Breast (tissue), 4 donors: ENCODE results near the gene TLNRD1.

GRCh38 chr15:78871901-78872086, 896 bp upstream of the MORF4L1 start:
- PRO-cap, 3 experiments = no peak in any of the 3 experiments
- RRBS = no CpG with 5 or more reads among the region's 6 CpGs

- PRO-cap, 3 experiments = no peak in any of the 3 experiments
- RRBS = 13% methylated on average over 3 of the region's 16 CpGs
Measured at GRCh38 chr15:78872400-78872736, 322 bp upstream of the MORF4L1 start.

DNA sequence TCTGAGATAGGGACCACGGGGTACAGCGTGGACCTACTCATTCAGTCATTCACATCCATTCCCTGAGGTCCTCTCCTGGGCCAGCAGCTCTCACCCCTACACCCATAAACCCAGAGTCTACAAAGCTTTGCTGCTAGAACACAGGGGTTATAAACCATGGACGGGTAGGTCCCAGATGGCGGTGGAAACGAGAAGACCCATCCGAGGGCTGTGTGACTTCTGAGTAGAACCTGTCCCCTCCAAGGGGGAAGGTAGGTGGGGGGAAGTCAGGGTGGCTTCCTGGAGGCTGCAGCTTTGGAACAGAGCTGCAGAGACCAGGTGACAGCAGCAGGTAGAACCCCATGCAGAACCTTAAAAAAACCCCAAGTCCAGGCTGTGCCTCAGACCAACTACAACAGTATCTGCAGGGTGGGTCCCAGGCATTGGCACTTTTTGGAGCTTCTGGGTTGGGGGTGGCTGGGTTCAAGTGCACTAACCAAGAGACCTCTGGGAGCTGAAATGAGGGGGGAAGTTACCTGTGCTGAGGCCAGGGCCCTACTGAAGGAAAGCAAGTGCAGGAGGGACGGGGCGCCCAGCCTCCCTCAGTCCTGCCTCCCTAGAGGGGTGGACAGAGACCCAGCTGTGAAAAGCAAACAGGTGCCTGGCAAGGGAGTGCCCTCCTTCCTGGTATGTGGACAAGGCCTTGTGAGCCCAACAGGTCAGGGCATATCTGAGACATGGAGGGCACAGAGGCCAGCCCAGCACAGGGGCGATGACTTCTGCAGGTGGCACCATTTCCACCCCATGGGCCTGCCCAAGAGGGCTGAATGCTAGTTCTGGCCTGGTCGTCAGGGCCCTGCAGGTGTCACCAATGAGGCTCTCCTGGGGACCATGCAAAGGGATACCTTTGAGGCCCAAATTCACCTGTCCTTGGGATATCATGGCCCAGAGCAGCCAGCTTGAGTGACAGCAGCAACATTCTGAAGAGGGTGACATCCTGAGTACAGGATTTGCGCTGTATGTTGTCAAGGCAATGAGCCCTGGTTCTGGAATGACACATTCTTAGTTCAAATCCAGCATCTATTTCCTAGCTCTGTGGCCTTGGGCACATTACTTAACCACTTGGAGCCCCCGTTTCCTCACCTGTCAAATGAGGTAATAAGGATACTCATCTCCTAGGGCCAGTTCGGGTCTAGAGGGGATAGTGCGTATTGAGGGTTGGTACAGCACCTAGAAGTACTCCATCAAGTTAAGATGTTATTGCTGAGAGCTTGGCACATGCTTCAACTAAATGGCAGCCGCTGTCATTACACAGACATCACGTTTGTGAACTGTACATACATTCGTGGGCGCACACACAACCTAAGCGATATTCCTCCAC, 18.7 kb downstream of the CTSH start:
- PRO-cap, 3 experiments = no peak in any of the 3 experiments
- RRBS = no CpG with 5 or more reads among the region's 19 CpGs

- PRO-cap, 3 experiments = no peak in any of the 3 experiments
- RRBS = no CpG with 5 or more reads among the region's 3 CpGs
Measured at GRCh38 chr15:79507208-79507501, 75.0 kb downstream of the MINAR1 start.

- PRO-cap, 3 experiments = no peak in any of the 3 experiments
- RRBS = no CpG with 5 or more reads among the region's 11 CpGs
Measured at GRCh38 chr15:79744242-79744875, 152.5 kb downstream of the MTHFS start.

- PRO-cap, 3 experiments = no peak in any of the 3 experiments
- RRBS = no CpG with 5 or more reads among the region's 5 CpGs
Measured at GRCh38 chr15:79895689-79896269, 1.0 kb downstream of the MTHFS start.

DNA sequence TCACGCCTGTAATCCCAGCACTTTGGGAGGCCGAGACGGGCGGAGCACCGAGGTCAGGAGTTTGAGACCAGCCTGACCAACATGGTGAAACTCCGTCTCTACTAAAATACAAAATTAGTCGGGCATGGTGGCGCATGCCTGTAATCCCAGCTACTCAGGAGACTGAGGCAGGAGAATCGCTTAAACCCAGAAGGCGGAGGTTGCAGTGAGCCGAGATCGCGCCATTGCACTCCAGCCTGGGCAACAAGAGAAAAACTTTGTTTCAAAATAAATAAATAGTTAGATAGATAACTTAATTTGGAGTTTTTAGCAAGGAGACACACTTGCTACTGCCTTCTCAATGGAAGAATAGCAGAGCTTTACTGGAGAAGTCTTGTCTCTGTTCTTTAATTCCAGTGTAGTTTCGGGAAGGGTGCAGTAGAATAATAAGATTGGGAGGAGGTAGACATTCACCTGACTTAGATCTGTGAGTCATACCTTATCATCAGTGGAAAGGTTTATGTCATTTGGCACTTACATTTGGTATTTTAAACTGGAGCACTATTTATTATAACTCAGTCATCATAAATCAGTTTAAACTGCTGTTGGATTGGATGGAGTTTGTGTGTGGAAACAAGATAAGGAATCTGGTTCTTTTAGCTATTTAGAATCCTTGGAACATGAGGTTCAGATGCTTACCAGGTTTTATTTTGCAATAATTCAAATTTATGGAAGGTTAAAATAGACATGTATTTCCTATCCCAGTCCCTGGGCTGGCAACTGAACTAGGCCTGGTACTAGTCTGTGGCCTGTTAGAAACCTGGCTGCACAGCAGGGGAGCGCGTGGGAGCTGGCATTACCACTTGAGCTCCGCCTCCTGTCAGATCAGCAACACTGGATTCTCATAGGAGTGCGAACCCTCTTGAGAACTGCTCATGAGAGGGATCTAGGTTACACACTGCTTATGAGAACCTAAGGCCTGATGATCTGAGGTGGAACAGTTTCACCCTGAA, 34.3 kb downstream of the ZFAND6 start:
- PRO-cap, 3 experiments = no peak in any of the 3 experiments
- RRBS = no CpG with 5 or more reads among the region's 18 CpGs

GRCh38 chr15:80154219-80154768, 1.5 kb downstream of the FAH start:
- PRO-cap, 3 experiments = no peak in any of the 3 experiments
- RRBS = no CpG with 5 or more reads among the region's 7 CpGs

DNA sequence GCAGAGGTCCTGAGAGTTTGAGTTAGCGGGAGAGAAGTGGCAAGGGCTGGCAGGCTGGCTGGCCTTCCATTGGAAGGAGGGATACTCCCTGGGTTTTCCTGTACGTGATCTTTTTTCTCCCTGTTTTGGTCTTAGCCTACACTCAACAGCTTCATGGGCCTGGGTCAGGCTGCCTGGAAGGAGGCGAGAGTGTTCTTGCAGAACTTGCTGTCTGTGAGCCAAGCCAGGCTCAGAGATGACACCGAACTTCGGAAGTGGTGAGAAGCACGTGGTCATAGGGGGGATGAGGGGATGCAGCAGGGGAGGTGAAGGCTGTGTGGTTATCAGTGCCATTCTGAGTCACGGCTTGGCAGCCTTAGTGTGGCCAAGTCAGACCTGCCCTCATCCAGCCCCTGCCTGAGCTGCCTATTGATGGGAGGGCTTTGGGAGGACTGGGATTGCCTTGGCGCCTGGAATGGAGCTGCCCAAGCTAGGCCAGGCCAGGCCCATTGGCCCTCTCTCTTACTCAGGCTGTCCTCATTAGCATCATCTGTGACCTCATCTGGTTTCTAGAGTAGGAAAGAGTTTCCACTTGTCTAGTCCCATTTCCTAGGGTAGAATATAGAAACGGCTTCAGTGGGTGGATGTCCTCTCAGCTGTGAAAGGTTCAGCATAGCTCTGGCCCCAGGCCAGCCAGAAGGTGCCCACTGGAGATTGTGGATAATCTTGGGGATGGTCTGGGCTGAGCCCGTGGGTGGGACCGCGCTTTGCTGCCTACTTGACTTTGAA, 7.0 kb downstream of the FAH start:
- PRO-cap, 3 experiments = no peak in any of the 3 experiments
- RRBS = no CpG with 5 or more reads among the region's 12 CpGs

GRCh38 chr15:80251374-80251998, 527 bp downstream of the CTXND1 start:
- PRO-cap, 3 experiments = no peak in any of the 3 experiments
- RRBS = 2% methylated on average over 25 of the region's 59 CpGs

GRCh38 chr15:80402352-80402719, 1.8 kb upstream of the ARNT2 start:
- PRO-cap, 3 experiments = no peak in any of the 3 experiments
- RRBS = no CpG with 5 or more reads among the region's 2 CpGs

- PRO-cap, 3 experiments = no peak in any of the 3 experiments
- RRBS = no CpG with 5 or more reads among the region's 3 CpGs
Measured at GRCh38 chr15:80679790-80680404, 15.2 kb upstream of the ABHD17C start.

GRCh38 chr15:80699281-80699878, 4.3 kb downstream of the ABHD17C start:
- PRO-cap, 3 experiments = no peak in any of the 3 experiments
- RRBS = no CpG with 5 or more reads among the region's 7 CpGs

GRCh38 chr15:80709490-80710809, 14.8 kb downstream of the ABHD17C start:
- PRO-cap, 3 experiments = no peak in any of the 3 experiments
- RRBS = no CpG with 5 or more reads among the region's 11 CpGs

GRCh38 chr15:80932734-80933685, 56.6 kb downstream of the MESD start:
- PRO-cap, 3 experiments = no peak in any of the 3 experiments
- RRBS = no CpG with 5 or more reads among the region's 22 CpGs

DNA sequence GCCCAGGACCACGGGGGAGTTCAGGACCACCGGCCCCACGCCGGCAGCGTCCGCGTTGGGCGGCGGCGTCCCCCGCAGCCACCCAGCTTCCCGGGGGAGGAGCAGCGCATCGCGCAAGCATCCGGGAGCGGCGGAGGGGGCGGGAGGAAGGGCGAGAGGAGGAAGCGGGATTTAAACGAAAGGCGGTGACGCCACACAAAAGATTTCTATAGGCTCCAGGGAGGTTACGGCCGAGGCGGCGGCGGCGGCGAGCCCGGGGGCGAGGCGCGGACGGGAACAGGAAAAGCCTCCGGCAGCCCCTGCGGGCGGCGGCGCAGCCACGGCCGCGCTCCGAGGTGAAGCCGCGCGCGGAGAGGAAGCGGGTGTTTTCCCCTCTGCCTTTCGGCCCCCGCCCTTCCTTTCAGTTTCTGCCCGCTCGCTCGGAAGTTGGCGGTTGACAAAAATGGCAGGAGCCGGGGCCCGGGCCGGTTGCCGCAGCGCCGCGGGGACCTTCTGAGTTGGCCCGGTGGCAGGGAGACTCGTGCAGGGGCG, at the start of gene TLNRD1:
TLNRD1 (plus strand) TSS at position 198 of the 531 bp plus-strand sequence.
- PRO-cap, 3 experiments = peak in 3 of 3 experiments; most common plus-strand start position 233 of the sequence (in 2); most common minus-strand start position 92 of the sequence (in 3)
- RRBS = 2% methylated on average over 24 of the region's 66 CpGs

DNA sequence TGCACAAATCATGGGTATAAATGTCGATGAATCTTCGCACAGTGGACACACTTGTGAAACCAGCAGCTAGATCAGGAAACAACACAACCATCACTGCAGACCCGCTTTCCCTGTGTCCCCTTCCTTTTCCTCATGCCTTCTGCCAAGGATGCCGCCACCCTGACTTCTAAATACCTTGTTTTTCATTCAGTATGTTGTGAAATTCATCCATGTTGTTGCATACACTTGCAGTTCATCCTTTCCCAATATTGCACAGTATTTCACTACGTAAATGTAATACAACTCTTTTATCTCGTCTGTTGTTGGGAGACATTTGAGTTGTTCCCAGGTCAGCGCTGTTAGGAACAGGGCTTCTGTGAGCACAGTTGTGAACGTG, 24.2 kb downstream of the TLNRD1 start:
- PRO-cap, 3 experiments = no peak in any of the 3 experiments
- RRBS = no CpG with 5 or more reads among the region's 8 CpGs

DNA sequence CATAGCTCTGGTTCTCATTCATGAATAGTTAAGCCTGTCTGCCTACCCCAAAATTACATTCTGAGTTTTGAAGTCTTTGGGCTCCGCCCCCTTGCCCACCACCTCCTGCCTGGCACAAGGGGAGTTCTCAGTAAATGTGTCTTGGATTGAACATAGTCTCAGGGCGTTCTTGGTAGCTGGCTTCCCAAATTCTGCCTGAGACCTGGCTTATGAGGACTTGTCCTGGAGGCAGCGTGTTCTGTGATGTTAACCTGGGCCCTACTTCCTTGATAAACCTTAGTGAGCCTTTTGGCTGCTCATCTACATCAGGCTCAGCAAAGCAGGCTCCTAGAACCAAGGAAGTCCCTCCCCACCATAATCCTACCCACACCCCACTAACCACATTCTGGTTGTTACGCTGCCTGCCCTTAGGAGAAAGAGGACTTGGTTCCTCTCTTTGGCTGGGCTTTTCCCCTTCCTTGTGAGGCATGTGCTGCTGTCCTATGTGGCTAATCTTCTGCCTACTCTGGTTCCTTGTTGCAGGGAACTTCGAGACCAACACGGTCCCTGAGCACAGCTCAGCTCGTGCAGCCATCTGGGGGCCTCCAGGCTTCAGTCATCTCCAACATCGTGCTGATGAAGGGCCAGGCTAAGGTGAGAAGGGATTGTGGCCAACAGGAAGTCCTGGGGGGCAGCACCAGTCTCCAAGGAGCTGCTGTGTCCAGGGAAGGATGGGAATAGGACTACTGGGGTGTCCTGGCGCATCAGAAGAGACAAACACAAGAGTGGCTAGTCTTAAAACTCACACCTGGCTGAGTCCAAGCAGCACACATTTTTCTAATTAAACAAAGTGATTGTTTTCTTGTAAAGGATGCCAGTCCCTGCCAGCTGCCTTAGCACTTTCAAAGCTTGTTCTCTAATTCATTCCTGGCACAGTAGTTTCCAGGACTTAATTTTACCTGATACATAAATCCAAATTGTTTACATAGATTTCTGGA, 54.6 kb downstream of the STARD5 start:
- PRO-cap, 3 experiments = no peak in any of the 3 experiments
- RRBS = no CpG with 5 or more reads among the region's 9 CpGs

GRCh38 chr15:81284349-81284755, 39.6 kb downstream of the STARD5 start:
- PRO-cap, 3 experiments = no peak in any of the 3 experiments
- RRBS = no CpG with 5 or more reads among the region's 2 CpGs

DNA sequence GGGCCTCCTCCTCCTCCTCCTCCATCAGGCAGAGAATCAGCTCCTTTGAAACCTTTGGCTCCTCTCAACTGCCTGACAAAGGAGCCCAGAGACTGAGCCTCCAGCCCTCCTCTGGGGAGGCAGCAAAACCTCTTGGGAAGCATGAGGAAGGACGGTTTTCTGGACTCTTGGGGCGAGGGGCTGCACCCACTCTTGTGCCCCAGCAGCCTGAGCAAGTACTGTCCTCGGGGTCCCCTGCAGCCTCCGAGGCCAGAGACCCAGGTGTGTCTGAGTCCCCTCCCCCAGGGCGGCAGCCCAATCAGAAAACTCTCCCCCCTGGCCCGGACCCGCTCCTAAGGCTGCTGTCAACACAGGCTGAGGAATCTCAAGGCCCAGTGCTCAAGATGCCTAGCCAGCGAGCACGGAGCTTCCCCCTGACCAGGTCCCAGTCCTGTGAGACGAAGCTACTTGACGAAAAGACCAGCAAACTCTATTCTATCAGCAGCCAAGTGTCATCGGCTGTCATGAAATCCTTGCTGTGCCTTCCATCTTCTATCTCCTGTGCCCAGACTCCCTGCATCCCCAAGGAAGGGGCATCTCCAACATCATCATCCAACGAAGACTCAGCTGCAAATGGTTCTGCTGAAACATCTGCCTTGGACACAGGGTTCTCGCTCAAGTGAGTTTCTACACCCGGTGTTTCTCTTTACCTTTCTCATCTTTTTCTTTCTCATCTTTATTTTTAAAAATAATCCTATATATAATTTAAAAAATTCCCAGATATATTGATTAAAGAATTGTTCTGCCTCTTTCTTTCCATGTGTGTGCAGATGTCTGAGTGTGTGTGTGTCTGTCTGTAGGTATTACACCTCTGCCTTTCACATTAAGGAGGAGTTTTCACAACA, 23.9 kb downstream of the STARD5 start:
- PRO-cap, 3 experiments = no peak in any of the 3 experiments
- RRBS = no CpG with 5 or more reads among the region's 15 CpGs